Liver (tissue), 9 donors: Measurements from ENCODE around the gene AAK1.

- PRO-cap, 5 experiments: no peak in any of the 5 experiments
- RAMPAGE, long total RNA, 2 experiments: no peak in any of the 2 experiments
- RRBS: no CpG with 5 or more reads among the region's 3 CpGs
Measured at GRCh38 chr2:69226086-69226456, 161.0 kb downstream of the GFPT1 start.

GRCh38 chr2:69245756-69246804 lies 140.9 kb downstream of the GFPT1 start:
- PRO-cap, 5 experiments: no peak in any of the 5 experiments
- RAMPAGE, long total RNA, 2 experiments: no peak in any of the 2 experiments
- RRBS: no CpG with 5 or more reads among the region's 4 CpGs

DNA sequence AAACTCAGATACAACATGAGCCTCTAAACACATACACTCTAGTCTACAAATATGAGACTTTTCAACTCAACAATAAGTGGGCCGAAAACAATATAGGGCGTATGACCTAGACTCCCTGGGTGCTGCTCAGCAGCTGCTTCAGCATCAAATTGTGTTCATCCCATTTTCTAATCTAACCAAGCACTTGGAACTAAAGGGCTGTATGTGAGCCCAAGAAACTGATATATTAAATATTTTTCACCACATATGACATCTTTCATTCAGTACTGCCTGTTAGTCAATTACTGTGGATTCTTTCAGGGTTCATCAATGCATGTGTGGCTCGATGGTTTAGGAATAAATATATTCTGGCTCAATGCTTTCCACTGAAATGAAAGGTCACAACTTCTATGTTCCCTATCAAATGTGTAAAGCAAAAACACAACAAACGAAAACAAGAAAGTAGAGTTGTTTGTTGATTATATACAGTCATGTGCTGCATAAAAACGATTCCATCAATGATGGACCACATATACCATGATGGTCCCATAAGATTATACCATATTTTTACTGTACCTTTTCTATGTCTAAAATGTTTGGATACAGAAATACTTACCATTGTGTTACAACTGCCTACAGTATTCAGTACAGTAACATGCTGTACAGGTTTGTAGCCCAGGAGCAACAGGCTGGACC lies 23.5 kb upstream of the NFU1 start:
- PRO-cap, 5 experiments: no peak in any of the 5 experiments
- RAMPAGE, long total RNA, 2 experiments: no peak in any of the 2 experiments
- RRBS: no CpG with 5 or more reads among the region's 5 CpGs

DNA sequence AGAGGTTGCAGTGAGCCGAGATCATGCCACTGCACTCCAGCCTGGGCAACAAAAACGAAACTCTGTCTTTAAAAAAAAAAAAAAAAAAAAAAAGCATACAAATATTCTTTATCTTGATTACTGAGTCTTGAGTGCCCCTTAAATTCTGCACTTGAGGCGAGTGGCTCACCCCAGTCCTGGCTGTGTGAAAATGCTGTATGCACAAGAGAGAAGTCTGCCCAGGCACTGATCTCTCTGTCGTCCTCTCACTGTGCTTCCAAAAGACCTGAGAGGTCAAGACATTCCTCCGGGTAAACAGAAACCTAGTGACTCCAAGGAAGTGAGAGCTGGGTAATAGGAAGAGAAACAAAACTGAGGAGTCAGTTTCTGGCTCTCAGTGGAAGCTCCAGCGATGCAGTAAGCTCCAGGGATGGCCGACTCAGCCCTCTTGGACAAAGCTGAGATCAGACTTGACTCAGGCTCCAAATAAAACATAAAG lies 70.9 kb downstream of the AAK1 start:
- PRO-cap, 5 experiments: no peak in any of the 5 experiments
- RAMPAGE, long total RNA, 2 experiments: no peak in any of the 2 experiments
- RRBS: no CpG with 5 or more reads among the region's 7 CpGs

DNA sequence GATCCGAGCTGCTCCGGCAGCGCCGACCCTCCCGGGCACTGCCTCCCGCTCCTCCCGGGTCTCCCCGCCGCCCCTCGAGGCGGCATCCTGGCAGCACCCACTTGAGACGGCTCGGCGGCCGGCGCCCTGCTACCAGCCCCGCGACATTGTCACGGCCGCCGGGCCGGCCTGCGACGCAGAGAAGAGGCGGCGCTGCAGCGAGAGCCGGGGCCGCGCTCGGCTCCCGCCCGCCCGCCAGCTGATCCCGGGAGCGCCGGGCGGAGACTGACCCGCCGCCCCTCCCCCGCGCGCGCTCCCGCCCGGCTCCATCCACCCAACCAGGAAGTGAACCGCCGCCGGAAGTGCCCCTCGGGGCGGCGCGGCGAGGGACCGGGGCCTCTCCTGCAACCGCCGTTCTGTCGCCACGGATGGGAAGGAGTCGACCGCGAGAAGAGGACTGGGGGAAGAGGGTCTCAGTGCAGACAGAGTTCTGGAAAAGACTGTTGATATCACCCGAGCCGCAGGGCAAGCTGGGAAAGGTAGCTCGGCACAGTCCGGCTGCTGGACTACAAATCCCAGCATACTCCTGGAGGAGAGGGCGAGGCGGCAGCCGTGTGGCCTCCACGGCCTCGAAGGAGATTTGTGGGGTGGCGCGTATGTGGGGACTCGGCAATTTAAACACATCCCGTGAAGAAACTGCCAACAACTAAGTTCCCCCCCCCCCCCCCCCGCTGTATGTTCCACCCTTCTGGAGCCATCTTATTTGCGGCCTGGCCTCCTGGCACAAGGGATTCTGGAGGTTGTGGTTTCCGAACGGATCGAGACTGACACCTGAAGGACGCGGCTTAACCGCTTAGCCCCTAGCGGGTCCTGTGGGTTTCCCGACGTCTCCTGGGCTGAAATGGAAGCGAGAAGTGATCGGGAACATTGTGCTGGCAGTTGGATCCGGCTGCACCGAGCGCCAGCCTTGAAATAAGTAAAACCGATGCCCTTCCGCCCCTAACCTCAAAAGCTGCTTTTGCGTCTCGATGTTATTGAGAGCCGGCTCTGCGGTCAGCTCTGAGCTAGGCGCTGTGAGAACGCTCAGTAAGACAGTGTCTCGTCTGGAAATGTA lies at the start of gene AAK1:
AAK1 (minus strand) TSS at position 266 of the 1,093 bp plus-strand sequence.
- PRO-cap, 5 experiments: peak in 5 of 5 experiments; most common plus-strand start position 342 of the sequence (in 5); most common minus-strand start position 240 of the sequence (in 5)
- RAMPAGE, long total RNA, 2 experiments: start-site peak on the plus strand in 1 of 2 experiments, centred at position 347 of the sequence, 83 reads per replicate
- RRBS: 2% methylated on average over 39 of the region's 100 CpGs

DNA sequence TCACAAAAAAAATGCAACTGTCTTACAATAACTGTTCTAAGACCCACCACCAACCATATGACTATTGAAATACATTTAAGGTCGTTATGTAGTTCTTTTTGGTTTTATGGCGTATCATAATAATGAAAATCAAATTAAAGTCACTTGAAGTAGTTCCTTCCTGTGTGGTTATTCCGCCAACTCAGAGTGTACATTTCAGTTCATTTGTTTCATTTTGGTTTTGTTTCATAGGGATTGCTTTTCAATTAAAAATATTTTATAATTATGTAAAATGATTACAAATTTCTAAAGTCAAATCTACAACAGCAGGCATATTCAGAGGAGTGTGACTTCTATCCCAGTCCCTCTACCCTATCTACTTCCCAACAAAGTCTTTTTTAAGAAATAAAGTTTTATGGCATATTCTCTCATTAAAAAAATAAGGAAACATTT lies 46.0 kb upstream of the AAK1 start:
- PRO-cap, 5 experiments: no peak in any of the 5 experiments
- RAMPAGE, long total RNA, 2 experiments: no peak in any of the 2 experiments
- RRBS: no CpG with 5 or more reads among the region's 3 CpGs

DNA sequence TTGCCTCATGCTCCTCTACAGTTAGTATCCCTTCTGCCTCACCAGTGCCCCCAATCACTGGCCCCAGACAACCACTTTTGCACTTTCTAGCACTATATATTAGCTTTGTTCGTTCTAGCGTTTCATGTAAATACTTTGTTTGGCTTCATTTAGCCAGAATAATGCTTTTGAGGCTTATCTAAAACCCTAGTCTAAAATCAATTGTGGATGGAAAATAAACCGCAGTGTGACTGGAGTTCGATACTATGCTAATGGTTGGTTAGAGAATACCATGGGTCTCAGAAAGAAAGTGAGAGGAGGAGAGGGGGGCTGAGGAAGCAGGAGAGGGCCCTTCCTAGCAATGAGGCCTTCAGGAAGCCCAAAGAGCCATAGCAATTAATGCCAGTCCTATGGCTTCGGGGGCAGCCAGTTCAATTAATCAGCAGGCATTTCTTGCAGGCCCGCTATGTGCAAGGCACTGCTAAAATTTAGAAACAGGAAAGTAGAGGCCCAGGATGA lies 23.6 kb downstream of the ANXA4 start:
- PRO-cap, 5 experiments: no peak in any of the 5 experiments
- RAMPAGE, long total RNA, 2 experiments: no peak in any of the 2 experiments
- RRBS: no CpG with 5 or more reads among the region's 6 CpGs

- PRO-cap, 5 experiments: no peak in any of the 5 experiments
- RAMPAGE, long total RNA, 2 experiments: no peak in any of the 2 experiments
Measured at GRCh38 chr2:69773240-69773619, 31.3 kb downstream of the ANXA4 start.

- PRO-cap, 5 experiments: no peak in any of the 5 experiments
- RAMPAGE, long total RNA, 2 experiments: no peak in any of the 2 experiments
- RRBS: no CpG with 5 or more reads among the region's 6 CpGs
Measured at GRCh38 chr2:69810441-69810798, 19.0 kb upstream of the GMCL1 start.

DNA sequence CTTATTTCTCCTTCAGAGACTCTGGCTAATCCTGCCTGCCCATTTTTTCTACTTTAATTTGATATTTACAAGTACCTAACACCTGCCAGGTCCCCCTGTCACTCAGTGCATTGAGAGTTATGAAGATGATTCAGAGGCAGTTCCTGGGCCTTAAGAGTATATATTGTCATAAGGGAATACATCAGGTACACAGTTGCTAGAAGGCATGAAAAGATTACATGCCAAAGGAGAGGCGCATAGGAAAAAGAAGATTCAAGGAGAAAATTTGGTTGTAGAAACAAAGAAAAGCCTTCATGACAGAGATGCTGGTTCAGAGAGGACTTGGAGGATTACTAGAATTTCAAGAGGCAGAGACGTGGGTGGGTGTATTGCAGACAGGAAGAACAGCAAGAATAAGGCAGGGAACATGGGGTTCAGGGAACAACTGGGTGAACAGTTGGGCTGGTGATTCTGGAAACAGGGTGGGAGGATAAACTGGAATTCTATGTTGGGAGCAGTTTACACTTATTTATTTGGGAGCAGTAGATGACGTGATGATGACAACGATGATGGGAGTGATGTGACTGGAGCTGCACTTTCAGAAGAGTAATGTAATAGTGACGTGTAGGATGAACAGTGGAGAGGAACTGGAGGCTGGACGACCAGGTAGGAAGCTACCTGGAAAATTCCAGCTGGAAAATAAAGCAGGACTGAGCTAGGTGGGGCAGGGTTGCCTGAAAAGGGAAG lies 18.5 kb upstream of the GMCL1 start:
- PRO-cap, 5 experiments: no peak in any of the 5 experiments
- RAMPAGE, long total RNA, 2 experiments: no peak in any of the 2 experiments
- RRBS: no CpG with 5 or more reads among the region's 6 CpGs

DNA sequence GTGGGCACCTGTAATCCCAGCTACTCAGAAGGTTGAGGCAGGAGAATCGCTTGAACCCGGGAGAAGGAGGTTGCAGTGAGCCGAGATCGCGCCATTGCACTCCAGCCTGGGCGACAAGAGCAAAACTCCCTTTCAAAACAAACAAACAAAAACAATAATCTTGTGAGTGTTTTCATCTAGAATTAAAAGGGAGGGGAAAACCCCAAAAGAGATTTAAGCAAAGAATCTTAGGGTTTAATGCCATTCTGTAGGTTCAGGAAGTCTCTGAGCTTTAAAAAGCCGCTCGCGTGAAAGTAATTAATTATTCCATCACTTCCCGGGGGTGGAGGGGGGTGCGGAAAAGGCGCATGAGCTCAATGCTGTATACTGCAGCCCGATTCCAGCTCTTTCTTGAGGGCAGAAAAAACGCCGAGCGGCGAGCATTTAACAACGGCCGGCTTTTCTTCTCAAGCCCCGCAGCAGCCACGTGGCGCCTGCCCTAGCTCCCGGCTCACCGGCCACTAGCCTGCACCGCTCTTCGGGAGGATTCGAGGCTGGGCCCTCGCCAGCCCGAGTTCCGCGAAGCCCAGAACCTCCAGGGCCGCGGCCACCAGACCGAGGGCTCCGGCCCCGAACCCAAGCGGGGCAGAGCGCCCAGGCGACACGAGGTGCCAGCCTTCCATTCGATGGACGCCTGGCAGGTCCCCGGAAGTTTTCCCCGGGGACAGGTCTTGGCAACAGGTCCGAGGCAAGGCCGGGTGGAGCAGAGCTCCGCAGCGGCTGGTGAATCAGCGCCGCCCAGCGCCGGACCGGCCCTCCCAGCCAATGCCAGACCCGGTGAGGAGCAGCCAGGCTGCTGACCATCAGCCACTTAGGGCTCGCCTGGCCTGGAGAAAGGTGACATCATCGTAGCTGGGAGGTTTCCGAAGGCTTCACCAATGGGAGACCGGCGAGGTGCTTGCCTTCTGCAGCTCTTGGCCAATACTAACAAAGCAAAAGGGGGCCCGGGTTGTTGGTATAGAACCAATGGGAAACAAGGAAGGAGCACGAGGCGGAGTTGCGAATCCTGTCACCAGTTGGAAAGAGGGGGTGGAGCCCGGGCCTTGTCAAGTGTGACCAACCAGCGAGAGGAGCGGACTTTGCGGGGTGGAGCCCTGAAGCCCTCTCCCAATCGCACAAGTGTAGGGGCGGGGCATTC lies 699 bp upstream of the MXD1 start:
- PRO-cap, 5 experiments: peak in 5 of 5 experiments; most common plus-strand start position 730 of the sequence (in 1); most common minus-strand start position 806 of the sequence (in 4)
- RAMPAGE, long total RNA, 2 experiments: start-site peak on the minus strand in 1 of 2 experiments, centred at position 677 of the sequence, 15 reads per replicate
- RRBS: 2% methylated on average over 36 of the region's 69 CpGs

DNA sequence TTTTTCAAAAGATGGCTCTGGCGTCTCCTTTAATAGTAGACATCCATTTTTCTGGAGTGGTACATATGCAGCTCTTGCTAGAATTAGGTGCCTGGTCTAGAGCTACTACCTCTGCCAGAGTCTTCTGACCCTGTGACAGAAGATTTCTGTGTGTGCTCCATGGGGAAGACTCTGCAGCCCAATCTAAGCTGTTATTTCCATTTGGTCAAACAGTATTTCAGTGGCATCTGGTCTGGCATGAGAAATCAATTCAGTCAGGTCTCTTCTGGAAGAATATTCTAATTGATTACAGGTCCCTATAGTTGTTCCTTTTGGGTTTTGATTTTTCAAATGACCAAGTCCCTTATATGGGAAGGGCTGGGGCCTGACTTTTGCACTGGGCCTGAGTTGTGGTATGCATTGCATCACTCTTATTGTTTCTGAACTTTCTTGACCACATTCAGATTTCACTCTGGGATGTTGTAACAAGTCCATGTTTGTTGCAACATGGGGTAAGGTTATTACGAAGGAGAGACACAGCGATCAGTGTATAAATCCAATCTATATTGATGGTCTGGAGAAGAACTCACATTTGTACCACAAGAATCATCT lies 12.1 kb downstream of the MXD1 start:
- PRO-cap, 5 experiments: no peak in any of the 5 experiments
- RAMPAGE, long total RNA, 2 experiments: no peak in any of the 2 experiments
- RRBS: no CpG with 5 or more reads among the region's 3 CpGs

DNA sequence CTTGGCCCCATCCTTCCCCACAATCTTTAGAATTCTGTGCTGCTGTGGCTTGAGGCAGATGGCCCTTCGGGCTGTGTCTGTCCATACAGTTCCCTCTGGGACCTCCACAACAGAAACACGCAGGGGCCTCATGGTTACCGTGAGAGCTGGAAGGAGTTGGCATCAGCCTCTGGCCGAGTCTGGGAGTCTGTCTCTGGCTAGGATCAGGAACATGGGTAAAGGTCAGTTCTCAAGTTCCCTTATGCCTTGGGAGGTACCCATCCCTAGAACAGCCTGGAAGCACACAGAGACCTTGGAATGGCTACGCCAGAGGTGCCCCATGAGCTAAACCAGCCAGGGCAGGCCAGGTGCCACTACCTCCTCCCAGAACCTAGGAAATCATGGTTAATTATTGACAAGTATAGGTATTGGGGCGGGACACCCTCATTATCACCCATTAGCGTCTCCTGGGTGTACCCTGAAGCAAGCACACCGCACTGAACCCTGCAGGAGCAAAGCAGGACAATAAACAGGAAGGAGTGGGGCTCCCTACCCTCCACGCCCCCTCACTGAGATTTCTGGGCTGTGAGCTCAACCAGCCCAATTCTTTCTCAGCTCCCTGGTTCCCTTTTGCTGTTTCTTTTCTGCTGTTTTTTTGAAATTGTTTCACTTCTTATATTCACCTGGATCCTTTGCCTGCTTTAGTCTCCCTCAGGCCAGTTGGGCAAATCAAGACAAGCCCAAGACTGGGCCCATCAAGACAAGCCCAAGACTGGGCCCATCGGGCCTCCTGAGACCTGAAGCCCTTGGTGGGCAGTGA lies 3.0 kb upstream of the ASPRV1 start:
- PRO-cap, 5 experiments: no peak in any of the 5 experiments
- RAMPAGE, long total RNA, 2 experiments: no peak in any of the 2 experiments
- RRBS: no CpG with 5 or more reads among the region's 10 CpGs

DNA sequence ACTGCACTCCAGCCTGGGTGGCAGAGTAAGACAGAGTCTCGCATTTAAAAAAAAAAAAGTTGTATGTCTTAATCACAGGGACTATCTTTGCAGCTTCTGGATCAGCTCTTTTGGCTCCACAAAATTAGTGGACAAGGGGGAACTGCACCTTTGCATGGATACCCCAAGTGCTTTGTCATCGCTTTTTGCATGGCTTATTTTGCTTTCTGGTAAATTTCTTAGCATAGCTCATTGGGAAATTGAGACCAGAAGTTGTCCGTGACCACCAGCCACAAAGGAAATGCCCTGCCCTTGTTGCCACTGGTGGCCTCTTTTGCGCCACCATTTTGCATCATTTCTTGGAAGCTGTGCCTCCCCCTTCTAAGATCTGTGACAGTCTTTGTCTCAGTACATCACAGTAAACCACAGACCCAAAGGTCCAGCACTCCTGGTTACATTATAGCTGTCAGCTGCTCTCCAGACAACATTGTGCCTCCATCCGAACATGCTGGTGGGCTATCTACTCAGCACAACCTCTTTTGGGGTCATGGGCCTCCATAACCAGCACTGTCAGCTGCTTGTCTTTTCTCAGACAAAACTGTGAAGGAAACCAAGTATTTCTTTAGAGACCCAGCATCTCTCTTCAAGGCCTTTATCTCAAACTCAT lies 43.8 kb upstream of the PCBP1 start:
- PRO-cap, 5 experiments: no peak in any of the 5 experiments
- RAMPAGE, long total RNA, 2 experiments: no peak in any of the 2 experiments
- RRBS: no CpG with 5 or more reads among the region's 5 CpGs

DNA sequence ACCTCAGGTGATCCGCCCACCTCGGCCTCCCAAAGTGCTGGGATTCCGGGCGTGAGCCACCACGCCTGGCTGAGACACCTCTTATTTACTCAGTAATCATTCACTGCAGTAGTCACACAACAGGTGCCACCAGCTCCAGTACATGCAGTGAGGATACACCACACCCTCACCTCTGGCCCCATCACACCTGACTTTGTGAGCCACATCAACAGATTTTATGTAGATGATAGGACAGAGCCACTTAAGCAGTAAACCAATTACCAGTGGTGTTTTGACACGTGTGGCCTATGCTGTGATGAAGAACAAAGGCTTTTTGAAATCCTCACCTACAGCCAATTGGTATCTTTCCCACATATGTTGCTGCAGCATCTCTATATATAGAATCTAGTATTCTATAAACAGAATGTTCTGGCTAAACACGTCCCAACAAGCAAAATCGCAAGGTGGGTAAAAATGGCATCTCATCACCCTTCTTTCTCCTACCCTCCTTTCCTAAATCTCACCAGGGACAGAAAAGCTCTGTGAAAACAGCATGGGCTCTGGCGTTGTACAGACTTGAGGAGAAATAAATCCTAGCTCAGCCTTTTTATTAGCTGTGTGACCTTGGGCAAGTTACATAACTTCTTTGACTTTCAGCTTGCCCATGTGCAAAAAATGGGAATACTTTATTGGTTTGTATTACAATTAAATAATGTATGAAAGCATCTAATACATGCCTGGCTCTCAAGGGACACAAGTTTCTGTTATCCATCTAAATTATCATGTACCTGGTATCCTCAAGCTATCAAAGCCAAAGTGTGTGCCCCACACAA lies 42.4 kb upstream of the PCBP1 start:
- PRO-cap, 5 experiments: no peak in any of the 5 experiments
- RAMPAGE, long total RNA, 2 experiments: no peak in any of the 2 experiments
- RRBS: no CpG with 5 or more reads among the region's 9 CpGs

DNA sequence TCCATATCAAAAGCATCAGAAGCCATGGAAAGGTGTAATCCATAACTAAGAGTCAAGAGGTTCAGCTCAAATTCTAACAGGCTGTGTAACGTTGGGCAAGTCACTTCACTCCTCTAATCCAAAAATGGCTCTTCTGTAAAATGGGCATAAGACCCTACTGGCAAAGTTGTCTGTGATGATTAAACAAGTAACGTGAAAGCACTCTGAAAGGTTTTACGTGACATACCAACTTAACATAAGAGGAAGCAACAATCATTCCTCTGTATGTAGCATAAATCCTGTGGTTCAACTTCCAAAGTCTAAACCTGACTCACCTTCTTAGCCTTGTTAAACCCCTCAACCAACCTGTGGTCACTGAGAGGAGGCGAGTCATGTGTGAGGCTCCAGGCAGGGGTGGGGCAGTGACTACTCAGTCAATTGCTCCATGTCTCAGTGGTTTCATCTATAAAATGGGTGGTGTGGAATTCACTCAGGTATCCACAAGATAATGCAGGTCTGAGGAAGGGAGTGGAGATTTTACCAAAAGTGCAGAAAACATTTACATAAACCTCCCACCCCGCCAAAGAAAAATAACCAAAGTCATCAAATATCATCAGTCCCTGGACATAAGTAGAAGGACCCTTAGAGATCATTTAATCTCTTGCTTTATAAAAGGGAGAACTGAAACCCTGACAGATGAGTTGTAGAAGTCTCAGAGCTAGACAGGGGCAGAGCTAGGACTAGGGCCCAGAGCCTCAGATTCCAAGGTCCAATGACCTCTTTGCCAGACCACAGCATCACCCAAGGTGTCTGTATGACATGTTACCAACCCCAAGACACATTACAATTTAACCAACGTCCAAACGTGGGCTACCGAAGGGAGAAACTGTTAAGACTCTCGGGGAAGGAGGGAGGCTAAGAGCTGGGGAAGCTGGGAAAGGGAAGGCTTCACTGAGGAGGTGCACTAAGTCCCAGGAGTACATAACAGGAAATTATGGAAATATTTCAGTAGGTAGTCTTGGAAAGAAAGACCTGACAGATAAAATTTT lies 3.8 kb upstream of the PCBP1 start:
- PRO-cap, 5 experiments: peak in 1 of 5 experiments; most common plus-strand start position 678 of the sequence (in 1)
- RAMPAGE, long total RNA, 2 experiments: no peak in any of the 2 experiments
- RRBS: no CpG with 5 or more reads among the region's 9 CpGs

DNA sequence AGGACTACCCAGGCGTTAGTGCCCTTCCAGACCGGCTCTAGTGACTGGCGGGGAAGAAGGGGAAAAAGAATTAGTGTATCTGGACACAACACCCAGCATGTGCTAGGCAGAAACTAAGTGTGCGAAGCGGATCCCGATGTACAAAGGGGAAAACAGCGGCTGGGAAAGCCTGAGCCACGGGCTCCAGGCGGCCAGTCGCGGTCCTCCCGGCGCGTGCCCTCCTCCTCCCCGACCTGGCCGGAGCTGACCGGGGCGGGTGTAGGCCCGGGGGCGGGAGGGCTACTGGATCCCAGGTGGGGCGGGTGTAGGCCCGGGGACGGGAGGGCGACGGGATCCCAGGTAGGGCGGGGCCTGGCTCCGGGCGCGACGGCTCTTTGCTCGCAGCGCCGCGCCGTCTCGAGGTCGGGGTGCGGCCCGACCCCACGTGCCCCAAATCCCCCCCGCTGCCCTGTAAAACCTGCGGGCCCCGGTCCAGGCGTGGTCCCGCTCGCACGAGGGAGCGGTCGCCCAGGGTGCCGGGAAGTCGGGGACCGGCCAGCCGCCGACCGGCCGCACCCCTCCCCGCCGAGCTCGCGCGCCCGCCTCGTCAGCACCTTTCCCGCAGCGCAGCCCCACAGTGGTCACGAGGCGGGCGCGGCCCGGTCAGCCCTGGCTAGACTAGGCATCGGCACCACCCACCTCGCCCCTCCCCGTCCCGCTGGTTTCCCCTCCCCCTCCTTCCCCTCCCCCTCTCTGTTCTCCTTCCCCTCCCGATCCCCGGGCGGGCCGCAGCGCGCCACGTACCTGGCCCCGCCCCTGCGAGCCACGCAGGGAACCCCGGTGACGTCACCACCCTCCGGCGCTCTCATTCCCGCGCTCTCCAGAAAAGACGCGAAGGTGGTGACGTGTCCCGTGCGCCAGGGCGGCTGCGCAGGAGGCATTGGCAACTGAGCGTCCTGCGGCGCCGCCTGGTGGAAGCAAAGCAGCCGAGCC lies 48.6 kb downstream of the C2orf42 start:
- PRO-cap, 5 experiments: peak in 5 of 5 experiments; most common plus-strand start position 338 of the sequence (in 2); most common minus-strand start position 235 of the sequence (in 5)
- RAMPAGE, long total RNA, 2 experiments: no peak in any of the 2 experiments
- RRBS: 2% methylated on average over 52 of the region's 102 CpGs

DNA sequence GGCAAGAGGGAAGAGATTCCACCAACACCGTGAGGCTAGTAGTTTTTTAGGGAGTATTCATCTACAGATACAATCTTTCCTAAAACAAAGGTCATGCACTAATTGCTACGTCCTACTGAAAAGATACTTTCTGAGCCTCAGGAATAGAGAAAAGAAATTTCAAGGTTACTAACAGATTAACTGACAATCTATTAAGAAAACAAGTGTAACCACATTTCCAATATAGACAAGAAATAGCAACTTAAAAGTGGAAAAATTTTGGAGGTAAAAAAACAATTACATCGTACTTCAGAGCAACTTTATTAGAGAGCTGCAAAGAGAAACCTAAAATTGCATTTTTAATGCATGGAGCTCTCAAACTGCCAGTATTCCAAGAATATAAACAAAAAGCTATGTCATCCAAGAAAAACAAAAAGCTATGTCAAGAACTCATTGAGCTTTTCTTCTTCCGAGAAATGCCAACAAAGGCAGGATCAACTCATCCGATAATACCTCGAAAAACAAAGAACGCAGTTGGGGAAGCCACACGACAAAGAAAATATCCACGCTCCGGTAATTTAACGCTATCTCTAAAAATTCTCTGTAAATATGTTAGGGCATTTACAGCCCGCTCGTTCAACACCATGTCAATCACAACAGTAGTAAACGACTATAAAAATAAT lies 1.2 kb downstream of the TIA1 start:
- PRO-cap, 5 experiments: no peak in any of the 5 experiments
- RAMPAGE, long total RNA, 2 experiments: no peak in any of the 2 experiments
- RRBS: no CpG with 5 or more reads among the region's 14 CpGs

DNA sequence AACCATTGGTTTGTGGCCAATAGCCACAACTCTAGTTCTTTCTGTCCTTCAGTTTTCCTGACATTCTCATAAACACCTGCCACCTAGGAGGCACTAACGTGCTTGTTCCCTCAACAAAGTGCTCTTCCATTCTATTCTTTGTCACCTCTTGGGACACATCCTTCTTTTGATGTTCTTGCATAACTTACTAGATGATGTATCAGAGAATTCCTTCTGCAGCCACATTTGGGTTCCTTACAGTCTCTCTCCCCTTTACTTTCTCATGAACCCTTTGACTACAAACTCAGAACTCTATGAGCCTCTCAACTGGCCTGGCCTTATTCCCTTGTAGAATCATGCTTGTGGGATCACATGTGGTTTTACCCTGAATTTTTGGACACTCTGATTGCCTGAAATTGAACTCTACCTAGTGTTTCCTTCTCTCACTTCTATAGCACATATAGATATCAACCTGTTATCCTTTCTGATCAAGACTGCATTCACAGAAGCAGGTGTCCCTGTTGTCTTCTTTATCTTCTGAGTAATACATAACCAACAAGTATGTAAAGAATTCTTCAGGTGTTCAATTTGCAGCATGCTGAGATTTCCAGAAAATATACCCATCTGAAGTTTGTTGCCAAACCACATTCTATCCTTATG lies 69.8 kb downstream of the TGFA start:
- PRO-cap, 5 experiments: no peak in any of the 5 experiments
- RAMPAGE, long total RNA, 2 experiments: no peak in any of the 2 experiments
- RRBS: no CpG with 5 or more reads among the region's 1 CpG

- PRO-cap, 5 experiments: no peak in any of the 5 experiments
- RAMPAGE, long total RNA, 2 experiments: no peak in any of the 2 experiments
- RRBS: no CpG with 5 or more reads among the region's 8 CpGs
Measured at GRCh38 chr2:70728073-70728513, 39.9 kb downstream of the ADD2 start.